ENCODE data around the gene LRATD1.

DNA sequence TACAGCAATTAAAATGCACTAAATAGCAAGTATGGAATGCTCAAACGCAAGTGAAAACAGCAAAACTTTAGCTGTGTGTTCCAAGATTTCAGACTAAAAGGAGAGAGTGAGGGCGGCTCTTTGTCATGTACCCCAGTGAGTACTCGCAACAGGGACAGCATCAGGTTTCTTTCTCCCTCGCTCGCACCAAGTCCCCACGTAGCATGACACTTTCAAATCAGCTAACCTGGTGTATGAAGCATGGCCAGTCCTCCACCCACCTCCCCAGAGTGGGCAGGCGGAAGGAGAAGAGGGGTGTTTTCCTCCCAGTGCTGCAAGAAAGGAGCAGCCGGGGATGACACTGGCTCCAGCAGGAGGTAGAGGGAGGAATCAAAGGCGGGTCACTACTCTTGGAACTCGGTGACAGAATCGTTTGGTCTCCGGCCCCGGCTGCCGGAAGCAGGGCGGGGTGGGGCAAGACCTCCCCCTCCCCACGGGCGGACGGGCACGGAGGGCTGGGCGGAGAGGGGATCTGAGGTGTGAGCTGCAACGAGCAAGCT, 930 bp downstream of the ROCK2 start:
- PRO-cap, result bidirectional peak, plus-strand start at position 497 of the sequence, minus-strand start at position 371 of the sequence
- RAMPAGE, long total RNA, 4 experiments, result no peak in any of the 4 experiments

GRCh38 chr2:11405860-11406619, 59.9 kb downstream of the E2F6 start:
- PRO-cap, result bidirectional peak, plus-strand start at chr2:11406190, minus-strand start at chr2:11406086
- RAMPAGE, long total RNA, 4 experiments, result no peak in any of the 4 experiments

GRCh38 chr2:11515444-11516078, 18.3 kb upstream of the GREB1 start:
- PRO-cap, result no peak
- RAMPAGE, long total RNA, 4 experiments, result no peak in any of the 4 experiments

- PRO-cap, result no peak
- RAMPAGE, long total RNA, 4 experiments, result no peak in any of the 4 experiments
Measured at GRCh38 chr2:11553925-11554307, 20.1 kb downstream of the GREB1 start.

DNA sequence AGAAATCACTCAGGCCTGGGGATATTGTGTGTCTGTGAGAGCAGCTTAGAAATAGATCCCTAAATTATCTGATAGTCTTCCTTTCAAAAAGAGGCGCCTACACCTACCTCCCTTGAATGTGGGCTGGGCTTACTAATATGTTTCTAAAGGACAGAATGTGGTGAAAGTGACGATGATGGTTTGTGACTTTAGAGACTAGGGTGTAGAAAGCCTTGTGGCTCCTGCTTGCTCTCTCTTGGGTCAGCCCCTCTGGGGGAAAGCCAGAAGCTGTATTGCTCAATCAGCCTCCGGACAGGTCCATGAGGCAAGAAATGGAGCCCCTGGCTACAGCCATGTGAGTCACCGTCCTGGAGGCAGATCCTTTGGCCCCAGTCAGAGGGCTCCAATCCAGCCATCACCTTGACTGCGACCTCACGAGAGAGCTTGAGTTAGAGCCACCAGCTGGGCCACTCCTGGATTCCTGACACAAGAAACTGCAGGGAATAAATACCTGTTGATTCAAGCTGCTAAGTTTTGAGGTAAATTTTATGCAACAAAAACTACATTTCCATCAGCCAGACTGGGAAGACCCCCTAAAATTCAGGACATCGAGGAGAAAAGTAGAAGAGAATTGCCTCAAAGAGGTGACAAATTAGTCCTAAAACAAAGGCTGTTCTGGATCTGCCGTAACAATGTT, 7.4 kb upstream of the LPIN1 start:
- PRO-cap, result no peak
- RAMPAGE, long total RNA, 4 experiments, result no peak in any of the 4 experiments

- PRO-cap, result no peak
- RAMPAGE, long total RNA, 4 experiments, result no peak in any of the 4 experiments
Measured at GRCh38 chr2:11748433-11749490, 2.3 kb downstream of the LPIN1 start.

DNA sequence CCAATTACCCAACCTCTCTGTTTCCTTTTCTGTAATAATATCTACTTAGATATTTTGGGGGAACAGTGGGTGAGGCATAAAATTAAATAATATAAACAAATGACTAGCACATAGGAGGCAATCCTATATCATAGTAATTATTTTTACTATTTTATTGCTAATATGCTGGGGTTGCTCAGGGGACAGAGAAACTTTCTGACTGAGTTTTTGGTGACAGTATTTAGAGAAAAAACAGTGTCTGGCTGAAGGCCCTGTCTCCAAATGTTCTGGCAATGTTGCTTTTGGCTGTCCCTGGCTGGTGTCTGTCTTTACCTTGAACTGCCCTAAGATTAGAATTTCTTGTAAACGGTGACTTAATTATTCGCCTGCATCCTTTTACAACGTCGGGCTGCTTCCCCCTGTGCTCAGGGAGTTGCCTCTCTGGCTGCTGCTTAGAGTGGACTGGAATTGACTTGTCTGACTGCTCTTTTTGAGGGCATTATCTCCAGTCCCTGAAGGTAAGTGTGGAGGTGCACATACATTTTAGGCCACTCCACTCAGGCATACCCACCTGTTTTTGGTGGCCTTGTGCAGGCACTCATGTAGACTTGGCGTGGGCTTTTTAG, 230.6 kb upstream of the TRIB2 start:
- PRO-cap, result no peak
- RAMPAGE, long total RNA, 4 experiments, result no peak in any of the 4 experiments

GRCh38 chr2:12604393-12604823, 112.3 kb upstream of the TRIB2 start:
- PRO-cap, result no peak
- RAMPAGE, long total RNA, 4 experiments, result no peak in any of the 4 experiments

DNA sequence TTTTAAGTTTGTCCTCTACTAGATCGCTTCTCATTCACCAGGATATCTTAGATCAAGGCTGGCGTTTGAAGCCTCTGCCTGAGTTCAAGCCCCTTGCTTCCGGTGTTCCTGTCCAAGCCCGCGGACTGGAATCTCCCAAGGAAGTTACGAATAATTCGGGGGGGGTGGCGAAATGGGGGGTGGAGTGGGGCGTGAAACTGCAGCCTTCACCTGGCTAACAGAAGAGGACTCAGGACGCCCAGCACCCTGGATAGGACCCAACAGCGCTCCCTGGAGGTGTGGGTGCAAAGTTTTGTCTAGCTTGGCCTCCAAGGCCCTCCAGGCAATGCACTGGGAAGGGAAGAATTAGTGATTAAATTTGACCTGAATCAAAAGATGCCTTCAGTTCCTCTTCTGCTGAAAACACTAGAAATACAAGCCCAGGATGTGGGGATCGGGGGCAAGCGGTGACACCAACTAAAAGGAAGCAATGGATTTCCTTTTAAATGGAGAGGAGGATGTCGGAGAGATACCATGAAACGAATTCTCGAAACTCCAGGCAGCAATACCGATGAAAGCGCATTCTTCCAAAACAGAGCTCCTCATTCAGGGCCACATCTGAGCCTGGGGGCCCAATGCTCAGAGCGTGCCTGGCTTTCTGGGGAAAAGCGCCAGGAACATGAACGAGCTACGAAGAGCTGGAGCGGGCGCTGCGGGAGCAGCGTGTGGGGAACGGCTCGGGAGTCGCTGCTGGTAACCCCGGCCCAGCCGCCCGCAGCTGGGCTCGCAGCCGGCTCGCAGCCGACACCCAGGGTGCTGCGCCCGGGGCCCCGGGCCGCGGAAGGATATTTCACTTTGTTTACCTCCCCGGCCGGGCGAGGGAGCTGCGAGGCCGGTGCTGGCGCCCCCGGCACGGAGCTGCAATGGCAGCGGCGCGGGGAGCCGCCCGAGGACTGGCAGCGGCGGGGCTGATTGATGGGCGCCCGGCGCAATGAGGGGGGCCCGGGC, 591 bp upstream of the TRIB2 start:
- PRO-cap, result unidirectional peak, plus-strand start at position 672 of the sequence; bidirectional peak, plus-strand start outside the sequence, minus-strand start at position 934 of the sequence
- RAMPAGE, long total RNA, 4 experiments, result no peak in any of the 4 experiments

DNA sequence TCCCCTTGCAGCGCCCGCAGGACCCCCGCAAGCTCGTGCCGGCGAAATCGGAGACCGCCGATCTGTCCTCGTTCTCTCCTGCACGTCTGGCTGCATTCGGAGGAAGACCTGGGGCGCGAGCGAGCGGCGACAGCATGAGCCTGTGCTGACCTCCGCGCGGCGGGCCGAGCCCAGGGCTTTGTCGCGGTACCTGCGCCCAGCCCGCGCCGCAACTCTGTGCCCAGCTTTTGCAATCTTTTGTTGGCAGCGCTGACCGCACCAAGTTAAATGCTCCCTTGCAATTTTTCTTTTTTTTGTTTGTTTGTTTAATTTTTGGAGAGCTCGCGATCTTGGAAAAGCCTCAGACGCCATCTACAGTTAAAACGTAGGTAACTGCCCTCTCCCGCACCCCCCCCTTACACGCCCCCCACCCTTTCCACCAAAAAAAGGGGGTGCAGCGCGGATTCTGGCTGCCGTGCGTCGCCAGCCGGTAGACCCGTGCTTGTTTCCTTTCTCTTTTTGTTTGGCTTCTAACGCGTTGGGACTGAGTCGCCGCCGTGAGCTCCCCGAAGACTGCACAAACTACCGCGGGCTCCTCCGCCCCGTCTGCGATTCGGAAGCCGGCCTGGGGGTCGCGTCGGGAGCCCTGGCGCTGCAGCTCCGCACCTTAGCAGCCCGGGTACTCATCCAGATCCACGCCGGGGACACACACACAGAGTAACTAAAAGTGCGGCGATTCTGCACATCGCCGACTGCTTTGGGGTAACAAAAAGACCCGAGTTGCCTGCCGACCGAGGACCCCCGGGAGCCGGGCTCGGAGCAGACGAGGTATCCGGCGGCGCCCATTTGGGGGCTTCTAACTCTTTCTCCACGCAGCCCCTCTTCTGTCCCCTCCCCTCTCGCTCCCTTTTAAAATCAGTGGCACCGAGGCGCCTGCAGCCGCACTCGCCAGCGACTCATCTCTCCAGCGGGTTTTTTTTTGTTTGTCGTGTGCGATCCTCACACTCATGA, 881 bp downstream of the TRIB2 start:
- PRO-cap, result bidirectional peak, plus-strand start at position 95 of the sequence, minus-strand start at position 110 of the sequence; bidirectional peak, plus-strand start at position 526 of the sequence, minus-strand start at position 239 of the sequence; unidirectional peak, plus-strand start at position 897 of the sequence
- RAMPAGE, long total RNA, 4 experiments, result no peak in any of the 4 experiments

DNA sequence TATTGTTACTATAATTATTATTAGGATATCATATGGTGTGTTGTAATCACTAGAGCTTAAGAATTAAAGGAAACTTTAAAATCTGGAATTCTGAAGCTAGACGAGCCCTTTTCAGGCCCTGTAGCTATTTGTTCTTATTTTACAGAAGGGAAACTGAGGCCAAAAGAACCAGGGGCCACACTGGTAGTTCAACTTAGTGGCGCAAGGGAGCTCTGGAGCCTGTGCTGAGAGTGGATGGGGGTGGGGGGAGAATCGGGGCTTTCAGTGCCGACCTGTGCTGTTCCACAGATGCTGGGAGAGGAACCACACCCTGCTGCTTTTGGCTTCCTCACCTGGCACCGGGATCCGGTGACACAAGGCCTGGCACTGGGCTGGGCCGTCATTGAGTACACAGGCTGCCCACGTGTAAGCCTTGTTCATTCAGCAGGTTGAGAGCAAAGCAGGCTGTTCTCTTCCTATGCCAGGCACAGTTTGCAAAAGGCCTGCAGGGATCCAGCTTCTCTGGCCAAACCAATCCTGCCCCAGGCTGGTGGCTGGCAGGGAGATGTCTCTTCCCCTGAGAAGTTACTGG, 17.0 kb downstream of the TRIB2 start:
- PRO-cap, result no peak
- RAMPAGE, long total RNA, 4 experiments, result no peak in any of the 4 experiments

- PRO-cap, result no peak
- RAMPAGE, long total RNA, 4 experiments, result no peak in any of the 4 experiments
Measured at GRCh38 chr2:12824824-12824993, 108.0 kb downstream of the TRIB2 start.

GRCh38 chr2:13522815-13523640, 806.3 kb downstream of the TRIB2 start:
- PRO-cap, result no peak
- RAMPAGE, long total RNA, 4 experiments, result no peak in any of the 4 experiments

GRCh38 chr2:13876377-13876796, 756.1 kb upstream of the LRATD1 start:
- PRO-cap, result no peak
- RAMPAGE, long total RNA, 4 experiments, result no peak in any of the 4 experiments

DNA sequence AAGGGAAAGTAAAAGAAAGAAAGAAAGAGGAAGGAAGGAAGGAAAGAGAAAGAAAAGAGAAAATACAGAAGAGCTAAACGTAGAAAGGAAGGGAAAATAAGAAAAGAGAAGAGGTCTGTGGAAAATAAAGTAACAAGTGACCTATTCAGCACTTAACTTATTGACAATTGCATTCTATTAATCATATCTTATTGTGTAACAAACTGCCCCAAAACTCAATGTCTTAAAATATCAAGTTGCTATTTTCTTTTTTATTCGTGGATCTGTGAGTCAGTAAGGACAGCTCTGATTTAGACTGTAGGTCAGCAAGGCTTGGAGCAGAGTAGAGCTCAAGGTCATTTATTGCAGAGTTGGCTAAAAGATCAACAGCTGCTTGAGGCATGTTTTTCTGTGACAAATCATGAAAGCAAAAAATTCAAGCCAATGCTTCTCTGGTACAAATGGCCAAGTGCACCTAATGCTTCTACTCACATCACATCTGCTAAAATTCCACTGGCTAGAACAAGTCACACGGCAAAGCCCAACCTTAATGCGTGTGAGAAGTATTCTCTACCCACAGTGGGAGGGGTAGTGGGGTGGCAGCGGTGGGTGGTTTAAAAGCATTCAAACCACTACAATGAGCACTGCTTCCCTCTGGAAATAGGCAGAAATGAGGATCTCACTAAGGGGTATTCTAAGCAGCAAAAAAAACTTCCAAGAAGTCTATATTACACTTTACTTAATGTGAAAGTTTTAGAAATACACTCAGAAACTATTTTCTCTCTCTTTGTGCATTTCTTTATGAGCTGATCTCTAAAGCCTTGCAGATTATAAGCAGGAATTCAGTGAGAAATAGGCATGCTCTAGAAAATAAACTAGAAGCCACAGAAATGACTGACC, 497.7 kb upstream of the LRATD1 start:
- PRO-cap, result no peak
- RAMPAGE, long total RNA, 4 experiments, result no peak in any of the 4 experiments

DNA sequence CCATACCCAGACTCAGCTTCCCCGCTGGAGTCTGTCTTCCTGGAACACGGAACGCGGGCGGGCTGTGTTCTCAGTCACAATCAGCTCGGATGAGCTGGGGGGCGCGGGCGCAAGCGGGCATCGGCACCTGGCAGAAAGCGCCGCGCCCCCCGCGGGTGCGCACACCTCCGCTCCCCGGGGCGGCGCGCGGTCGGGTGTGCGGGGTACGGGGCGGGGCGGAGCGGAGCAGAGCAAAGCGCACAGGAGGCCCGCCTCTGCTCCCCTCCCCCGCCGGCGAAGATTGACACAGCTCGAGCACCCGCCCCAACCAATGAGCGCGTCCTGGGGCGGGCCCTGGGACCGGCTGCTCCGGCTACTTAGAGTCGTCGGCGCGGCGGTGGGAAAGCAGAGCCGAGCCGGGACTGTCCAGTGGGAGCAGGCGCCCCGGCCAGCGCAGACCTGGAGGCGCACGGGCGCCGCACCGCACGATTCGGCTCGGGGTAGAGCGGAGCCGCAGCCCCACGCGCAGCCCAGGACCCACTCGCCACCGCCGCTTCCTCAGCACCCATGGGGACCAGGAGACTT, at the start of gene LRATD1:
Gene LRATD1 (plus strand): TSS at position 382 of the 564 bp plus-strand sequence.
- PRO-cap, result bidirectional peak, plus-strand start at position 387 of the sequence, minus-strand start at position 198 of the sequence
- RAMPAGE, long total RNA, 4 experiments, result start-site peak on the plus strand in 4 of 4 experiments, centred at positions 380 to 400 of the sequence, 71 to 769 reads per replicate

DNA sequence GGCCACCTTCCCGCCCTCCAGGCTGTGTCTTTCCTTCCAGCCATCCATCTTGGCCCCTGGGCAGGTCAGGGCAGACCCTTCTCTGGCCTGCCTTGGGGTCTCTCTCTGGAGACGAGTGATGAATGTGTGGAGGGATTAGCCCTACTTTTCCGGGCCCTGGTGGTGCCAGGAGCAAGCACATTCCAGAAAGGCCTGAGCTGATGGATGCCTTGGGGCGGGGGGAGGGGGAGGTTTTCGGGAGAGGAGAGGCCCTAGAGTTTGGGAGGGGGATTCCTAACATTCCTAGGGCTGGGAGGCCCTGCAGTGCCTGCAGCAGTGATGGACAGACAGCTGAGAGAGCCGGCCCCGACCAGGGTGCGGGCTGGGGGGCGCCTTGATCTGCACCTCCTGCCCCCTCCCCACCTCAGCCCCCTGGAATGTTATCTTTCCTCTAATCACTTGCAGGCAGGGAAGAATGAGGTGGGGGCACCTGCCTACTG, 156.1 kb downstream of the DDX1 start:
- PRO-cap, result no peak
- RAMPAGE, long total RNA, 4 experiments, result no peak in any of the 4 experiments

DNA sequence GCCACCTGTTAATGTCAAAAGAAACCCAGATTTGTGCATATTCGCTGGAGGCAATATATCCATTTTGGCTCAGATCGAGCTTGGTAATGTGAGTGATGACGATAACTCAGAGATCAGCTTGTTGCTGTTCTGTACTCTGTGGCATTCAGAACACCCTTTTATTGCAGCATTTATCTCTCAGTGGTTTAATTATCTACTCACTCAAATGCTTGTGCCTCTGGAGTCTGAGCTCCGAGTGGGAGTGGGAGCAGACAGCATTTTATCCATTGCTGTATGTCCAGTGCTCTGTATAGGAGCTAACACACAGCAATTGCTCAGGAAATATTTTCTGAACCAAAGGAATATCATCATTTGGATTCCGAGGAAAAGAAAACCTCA, 183.6 kb downstream of the MYCN start:
- PRO-cap, result bidirectional peak, plus-strand start at position 231 of the sequence, minus-strand start at position 145 of the sequence
- RAMPAGE, long total RNA, 4 experiments, result no peak in any of the 4 experiments

DNA sequence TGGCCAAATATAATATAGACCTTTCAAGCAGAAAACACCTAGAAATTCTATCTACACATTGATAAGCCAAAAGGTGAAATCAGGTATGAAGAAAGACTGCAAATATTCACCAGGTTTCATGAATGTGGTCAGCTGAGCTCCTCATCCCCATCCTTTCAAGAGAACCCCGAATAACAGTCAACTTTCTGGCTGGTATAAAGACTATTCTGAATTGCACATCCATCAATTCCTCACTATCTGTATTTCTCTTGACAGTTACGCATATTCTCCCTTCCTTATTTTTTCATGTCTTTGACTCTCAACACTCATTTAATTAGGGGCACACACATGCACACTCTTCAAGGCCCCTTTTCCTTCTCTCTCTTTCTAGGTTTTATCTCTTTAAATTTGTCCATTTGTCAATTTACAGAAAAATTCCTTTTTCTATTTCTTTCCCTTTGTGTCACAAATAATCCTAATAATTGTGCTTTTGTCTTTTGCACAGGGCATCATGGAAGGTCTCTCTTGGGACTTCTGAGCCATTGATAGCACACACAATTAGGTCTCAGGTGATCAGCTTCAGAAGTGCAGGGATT, 117.2 kb downstream of the CYRIA start:
- PRO-cap, result no peak
- RAMPAGE, long total RNA, 4 experiments, result no peak in any of the 4 experiments

GRCh38 chr2:16566212-16566411, 99.5 kb downstream of the CYRIA start:
- PRO-cap, result no peak
- RAMPAGE, long total RNA, 4 experiments, result no peak in any of the 4 experiments